ENCODE measurements around the gene COX14.

DNA sequence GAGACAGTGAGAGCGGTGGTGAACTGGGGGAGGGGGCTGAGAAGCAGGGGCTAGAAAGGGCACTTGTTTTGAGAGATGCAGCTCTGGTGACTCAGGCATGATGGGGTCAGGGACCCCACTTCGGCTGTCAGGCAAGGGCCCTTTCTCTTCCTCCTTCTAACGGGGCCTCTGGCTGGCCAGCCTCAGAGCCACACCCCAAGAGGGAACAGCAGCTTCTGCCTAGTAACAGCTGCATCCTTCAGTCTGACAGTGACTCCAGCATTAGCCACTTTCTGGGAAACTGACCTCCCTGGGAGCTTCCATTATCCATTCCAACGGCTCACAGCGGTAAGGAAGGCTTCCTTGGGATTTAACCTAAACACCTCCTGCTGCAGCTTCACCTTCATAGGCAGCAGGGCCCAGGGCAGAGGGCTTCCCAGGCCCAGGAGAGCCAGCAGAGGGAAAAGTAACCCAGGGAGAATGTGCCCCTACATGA is 2.8 kb downstream of the NCKAP5L start:
- RRBS = no CpG with 5 or more reads among the region's 5 CpGs

GRCh38 chr12:49887849-49888515 is 15.7 kb downstream of the FAIM2 start:
- RRBS = no CpG with 5 or more reads among the region's 8 CpGs

DNA sequence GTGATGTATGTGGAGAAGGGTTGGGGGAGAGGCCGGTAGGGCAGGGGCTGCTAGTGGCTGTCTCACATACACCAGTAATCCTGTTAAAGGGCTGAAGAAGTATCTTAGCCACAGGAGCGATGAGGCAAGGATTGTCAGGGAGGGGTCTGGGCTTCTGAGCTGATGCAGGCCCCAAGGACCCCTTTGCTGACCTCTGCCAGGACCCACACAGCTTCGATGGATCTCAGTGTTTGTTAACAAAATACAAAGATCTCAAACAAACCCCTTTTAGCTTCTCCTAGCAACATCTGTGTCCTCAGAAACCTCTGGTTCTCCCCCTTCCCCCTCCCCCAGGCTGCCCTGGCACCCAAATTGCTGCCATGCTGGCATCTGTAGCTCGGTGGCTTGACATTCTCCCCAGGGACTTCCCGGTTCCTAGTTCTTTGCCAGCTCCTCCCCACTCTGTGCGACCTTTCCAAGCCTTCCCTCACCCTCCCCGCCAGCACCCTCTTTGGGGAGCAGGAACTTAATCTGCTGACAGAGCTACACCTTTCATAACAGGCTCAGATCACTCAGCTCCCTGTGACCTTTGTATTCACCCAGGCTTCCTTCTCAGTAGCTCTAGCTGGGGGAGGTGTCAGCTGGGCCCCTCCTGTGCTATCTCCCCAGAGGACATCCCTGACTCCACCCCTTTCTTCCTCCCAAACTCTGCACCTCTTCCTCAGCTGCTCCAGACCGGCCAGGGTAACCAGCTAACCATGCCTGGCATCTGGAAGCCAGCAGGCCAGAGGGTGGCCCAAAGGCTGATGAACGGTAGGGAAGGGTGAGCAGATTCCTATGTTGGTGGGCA is 2.0 kb upstream of the COX14 start:
- RRBS = no CpG with 5 or more reads among the region's 9 CpGs

DNA sequence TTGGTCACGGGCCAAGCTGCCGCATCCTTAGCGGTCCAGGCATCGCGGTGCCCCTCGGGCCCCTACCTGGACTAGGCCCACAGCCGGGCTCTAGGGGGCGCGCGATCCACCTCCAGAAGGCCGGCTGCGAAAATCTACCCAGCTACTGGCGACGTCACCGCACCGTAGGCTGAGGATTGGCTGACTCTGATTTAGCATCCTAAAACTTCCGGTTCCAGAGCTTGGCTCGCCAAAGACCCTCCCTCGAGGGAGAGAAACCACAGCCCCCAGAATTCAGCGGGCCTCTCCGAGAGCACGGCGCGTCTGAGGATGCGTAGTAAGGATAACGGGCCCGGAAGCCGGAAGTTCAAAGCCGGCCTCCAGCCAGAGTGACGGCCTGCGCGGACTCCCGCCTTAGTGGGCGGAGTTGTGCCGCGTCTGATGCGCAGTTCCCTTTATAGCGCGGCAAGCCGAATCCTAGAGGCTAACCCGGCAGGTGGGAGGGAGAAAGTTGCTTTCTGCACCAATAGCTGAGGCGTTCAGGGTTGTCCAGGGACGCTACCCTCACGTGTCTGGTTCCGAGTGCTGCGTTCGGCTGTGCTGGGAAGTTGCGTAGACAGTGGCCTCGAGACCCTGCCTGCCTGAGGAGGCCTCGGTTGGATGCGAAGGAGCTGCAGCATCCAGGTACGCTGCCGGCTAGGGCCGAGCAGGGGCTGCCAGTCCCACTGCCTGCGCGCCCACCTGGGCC is at the start of gene COX14:
Gene COX14 (plus strand): TSS at position 598 of the 727 bp plus-strand sequence.
- RRBS = under 1% methylated on average over 5 of the region's 56 CpGs

DNA sequence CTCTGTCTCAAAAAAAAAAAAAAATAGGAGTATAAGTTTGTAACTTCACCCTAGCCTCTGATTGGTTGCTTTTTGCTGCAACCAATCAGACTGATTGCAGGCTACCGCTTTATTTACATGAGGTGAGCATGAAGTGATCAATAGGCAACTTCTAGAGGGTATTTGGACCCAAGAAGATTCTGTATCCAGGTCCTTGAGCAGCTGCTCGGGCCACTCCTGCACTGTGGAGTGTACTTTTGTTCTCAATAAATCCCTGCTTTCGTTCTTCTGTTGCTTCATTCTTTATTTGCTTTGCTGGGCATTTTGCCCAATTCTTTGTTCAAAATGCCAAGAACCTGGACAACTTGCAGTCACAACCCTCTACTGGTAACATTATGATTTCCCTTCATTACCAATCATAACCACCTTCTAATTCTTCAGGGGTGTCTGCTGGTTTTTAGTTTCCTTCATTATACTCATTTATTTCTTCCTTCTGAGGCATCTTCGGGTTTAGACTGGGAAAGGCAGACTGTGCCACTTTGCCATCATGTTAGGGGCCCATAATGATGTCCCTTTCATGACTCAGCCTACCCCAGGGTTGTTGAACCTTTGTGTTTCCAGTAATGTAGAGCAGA is 43.4 kb upstream of the LIMA1 start:
- RRBS = no CpG with 5 or more reads among the region's 4 CpGs

GRCh38 chr12:50520265-50521369 is 15.8 kb downstream of the DIP2B start:
- RRBS = no CpG with 5 or more reads among the region's 19 CpGs

- RRBS = no CpG with 5 or more reads among the region's 6 CpGs
Observed at GRCh38 chr12:50545861-50546373, 41.1 kb downstream of the DIP2B start.

DNA sequence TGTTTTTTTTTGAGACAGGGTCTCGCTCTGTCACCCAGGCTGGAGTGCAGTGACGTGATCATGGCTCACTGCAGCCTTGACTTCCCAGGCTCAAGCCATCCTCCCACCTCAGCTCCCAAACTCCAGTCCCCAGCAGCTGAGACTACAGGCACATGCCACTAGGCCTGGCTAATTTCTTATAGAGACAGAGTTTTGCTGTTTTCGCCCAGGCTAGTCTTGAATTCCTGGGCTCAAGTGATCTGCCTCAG is 70.5 kb downstream of the DIP2B start:
- RRBS = no CpG with 5 or more reads among the region's 3 CpGs

- RRBS = no CpG with 5 or more reads among the region's 3 CpGs
Observed at GRCh38 chr12:50778719-50779025, 14.8 kb downstream of the ATF1 start.

- RRBS = no CpG with 5 or more reads among the region's 1 CpG
Observed at GRCh38 chr12:51218698-51218852, 713 bp upstream of the POU6F1 start.

GRCh38 chr12:51391581-51392087 is 428 bp upstream of the GALNT6 start:
- RRBS = 3% methylated on average over 23 of the region's 52 CpGs

GRCh38 chr12:51550839-51551069 is 40.3 kb upstream of the SCN8A start:
- RRBS = no CpG with 5 or more reads among the region's 1 CpG

DNA sequence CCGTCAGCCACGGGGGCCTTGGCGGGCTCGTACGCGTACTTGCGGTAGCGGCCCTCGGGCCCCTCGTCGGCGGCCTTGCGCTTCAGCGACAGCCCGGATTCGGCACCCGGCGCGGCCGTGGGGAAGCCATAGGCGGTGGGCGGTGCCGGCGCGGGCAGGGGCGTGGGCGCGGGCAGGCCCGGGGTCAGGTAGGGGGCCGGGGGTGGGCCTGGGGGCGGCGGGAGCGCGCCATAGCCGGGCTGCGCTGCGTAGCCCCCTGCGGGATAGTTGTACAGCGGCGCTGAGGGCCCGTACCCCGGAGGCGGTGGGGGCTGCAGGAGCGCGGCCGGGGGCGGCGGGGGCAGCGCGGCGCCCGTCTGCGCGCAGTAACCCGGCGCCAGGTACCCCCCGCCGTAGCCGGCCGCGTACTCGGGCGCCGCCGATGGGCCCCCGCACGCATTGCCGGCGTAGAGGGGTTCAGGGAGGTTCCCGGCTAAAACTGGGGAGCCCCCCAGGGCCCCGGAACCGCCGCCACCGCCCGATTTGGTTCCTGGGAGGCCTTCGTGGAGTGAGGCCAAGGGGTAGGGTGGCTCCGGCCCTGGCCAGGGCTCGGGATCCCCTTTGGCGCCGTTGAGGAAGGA is 6.9 kb upstream of the TMDD1 start:
- RRBS = 3% methylated on average over 44 of the region's 80 CpGs

DNA sequence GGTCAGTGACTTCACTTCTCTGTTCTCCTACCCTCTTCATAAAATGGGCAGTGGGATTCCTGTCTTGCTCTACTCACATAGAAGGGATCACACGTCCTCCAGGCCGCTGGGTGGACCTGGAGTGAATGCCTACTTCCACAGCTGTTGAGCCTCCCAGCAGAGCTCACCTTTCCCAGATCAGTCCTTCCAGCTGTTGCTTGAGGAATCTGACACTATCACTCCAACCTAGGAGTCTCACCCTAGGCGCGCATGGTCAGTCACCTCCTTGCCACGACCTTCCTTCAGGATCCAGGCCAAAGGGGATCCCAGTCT is 594 bp downstream of the ACVRL1 start:
- RRBS = no CpG with 5 or more reads among the region's 5 CpGs

- RRBS = no CpG with 5 or more reads among the region's 8 CpGs
Observed at GRCh38 chr12:51925706-51926473, 18.6 kb downstream of the ACVRL1 start.

DNA sequence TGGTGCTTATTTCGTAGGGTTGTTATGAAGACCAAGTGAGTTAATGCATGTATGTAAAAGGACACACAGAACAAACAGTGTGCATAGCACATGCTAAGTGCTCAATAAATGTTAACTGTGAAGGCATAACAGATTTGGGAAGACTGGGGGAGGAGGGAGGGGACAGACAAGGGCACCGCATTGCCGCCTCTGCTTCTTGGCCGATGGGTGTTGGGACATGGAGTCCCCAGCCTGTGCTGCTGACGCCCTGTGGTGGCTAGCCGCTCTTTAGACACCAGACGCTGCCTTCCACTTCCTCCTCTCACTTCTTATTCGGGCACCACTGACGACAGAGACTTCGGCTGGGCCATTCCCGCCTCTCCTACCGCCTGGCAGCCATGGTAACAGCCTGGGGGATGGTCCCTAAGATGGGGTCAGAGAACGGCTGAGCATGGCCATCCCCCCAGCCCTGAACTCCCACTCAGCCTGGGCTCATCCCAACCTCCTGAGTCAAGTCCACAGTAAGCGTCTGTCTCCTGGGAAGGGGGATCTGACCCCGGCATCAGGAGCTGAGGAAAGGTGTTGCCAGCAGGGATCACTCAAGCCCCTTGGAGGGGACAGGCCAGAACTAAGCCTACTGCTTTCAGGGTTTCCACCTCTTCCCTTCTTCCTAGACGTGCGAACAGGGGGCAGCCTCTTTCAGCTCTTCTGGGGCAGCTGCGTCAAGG is 907 bp upstream of the TAMALIN start:
- RRBS = no CpG with 5 or more reads among the region's 18 CpGs

DNA sequence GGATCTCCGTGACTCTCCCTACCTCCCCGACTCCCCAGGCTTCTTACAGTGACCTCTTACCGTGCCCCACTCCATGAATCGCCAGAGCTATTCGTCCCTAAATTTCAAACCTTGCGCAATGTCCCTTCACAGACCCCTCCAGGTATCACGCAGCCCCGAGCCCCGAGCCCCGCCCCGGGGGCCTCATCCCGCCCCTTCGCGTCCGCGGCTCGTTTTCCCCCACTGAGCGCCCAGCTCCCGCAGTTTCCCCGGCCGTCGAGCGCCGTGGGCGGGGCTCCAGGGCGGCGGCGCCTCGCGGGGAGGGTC is 257 bp upstream of the TAMALIN start:
- RRBS = 2% methylated on average over 9 of the region's 30 CpGs

DNA sequence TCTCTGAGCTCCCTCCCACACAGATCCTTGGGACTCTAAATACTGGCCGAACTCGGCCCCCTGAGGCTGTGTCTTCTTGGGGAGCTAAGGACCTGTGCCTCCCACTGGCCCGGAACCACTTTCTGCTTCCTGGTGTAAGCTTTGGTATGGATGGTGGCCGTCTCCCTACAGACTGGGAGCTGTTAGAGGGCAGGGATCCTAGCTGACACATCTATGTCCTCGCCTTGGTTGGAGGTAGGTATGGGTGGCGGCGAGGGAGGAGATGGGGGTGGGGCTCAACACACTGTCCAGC is 15.9 kb downstream of the TAMALIN start:
- RRBS = no CpG with 5 or more reads among the region's 7 CpGs

- RRBS = no CpG with 5 or more reads among the region's 10 CpGs
Observed at GRCh38 chr12:52041632-52042298, 9.5 kb upstream of the NR4A1 start.

GRCh38 chr12:52052438-52052852 is 1.2 kb downstream of the NR4A1 start:
- RRBS = no CpG with 5 or more reads among the region's 5 CpGs

Measured in Jurkat, Clone E6-1 (cell line).